SJCRH30 (cell line): ENCODE results near the gene SCRN1.

GRCh38 chr7:28732029-28732626, 226.0 kb downstream of the TRIL start:
- RAMPAGE, long total RNA, result no peak

DNA sequence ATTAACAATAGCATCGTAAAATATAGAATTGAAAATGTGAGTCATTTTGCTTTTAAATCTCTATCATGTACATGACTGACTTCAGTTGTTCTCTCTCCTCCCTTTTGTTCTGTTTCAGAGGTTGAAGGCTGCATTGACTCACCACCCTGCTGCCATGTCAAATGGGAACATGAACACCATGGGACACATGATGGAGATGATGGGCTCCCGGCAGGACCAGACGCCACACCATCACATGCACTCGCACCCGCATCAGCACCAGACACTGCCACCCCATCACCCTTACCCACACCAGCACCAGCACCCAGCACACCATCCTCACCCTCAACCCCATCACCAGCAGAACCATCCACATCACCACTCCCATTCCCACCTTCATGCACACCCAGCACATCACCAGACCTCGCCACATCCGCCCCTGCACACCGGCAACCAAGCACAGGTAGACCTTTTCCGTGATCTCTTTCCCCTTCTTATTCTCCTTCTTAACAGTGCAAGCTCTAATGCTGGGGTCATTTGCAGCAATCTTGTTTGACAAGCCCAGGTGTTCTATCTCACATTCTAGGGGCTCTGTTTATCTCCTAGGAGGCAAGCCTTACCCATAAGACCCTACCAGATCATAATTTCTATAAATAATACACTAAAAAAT, 153.9 kb downstream of the TRIL start:
- RAMPAGE, long total RNA, result no peak

DNA sequence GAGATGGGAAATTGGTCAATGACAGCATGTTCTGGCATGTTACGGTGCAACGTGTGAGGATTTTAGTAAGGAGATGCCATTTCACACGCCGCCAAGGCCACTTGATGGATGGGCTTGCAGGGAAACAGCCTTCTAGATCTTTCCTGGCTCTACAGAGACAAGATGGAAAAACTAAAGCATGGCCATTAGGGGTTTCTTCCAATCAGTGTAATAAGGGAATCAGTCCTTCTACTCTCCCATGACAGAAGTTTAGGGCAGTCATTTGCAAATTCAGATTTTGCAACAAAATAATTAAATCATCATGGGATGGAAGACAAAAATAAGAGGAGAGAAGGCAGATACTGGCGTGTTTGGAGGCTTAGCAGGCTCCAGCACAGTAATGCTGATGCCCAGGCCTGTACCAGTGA, 30.9 kb upstream of the TRIL start:
- RAMPAGE, long total RNA, result no peak

GRCh38 chr7:29193479-29194605, 733 bp upstream of the CHN2 start:
- RAMPAGE, long total RNA, result no peak

DNA sequence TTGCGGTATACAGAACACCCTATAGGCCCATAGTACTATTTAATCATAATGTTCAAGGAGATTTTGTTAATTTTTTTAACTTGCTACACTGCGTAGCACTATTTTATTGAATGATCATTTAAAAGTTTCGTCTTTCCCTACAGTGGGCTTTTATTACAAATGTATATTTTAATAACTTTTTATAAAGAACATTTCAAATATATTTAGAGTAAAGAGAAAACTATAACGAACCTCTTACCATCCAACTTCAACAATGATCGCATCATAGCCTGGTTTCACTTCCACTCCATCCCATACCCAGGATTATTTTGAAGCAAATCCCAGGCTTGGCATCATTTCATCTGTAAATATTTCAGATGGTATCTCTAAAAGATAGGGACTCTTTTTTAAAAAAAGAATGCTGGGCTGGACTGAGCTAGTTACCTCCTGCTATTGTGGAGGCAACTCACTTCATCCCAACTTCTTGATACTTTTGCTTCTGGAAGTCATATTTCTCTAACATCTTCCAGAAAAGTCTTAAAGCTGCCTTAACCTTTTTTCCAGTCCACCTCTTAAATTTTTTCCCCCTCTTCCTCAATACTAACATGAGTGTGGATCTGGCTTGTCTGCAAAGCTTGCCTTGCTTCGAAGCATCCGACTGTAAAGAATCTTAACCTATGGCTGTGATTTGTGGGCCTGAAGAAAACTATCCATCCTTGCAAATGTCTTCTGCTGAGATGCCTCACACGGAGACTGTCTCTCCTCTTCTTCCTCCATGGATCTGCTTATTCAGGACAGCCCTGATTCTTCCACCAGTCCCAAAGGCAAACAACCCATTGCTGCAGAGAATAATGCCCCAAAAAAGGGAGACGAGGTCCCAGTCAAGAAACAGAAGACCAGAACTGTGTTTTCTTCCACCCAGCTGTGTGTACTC, 17.4 kb downstream of the CHN2 start:
- RAMPAGE, long total RNA, result no peak

- RAMPAGE, long total RNA, result no peak
Observed at GRCh38 chr7:29288418-29289128, 94.0 kb downstream of the CHN2 start.

DNA sequence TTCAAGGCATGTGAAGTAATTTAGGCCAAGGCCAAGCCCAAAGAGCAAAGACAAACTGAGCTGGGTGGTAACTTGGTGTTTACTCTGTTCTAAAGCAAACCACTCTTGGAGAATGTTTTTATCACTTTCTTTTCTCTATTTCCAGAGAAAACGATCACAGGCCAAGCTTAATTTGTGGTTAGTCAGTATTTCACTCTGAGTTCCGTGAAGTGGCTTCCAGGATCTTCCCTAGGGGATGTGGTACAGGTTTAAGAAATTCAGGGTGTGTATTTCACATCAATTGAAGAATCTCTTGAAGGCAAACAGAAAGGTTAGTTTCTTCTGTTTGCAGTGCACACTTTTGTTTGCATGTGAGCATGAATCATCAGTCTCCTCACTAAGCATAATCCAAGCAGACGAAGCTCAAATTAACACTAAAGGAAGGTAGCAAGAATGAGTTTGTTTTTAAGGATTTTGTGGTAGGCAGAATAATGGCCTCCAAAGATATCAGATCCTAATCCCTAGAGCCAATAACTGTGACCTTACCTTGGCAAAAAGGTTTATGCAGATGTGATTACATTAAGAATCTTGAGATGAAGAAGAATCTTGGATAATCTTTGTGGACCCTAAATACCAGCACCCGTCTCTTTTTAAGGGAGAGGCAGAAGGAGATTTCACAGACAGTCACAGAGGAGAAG, 113.7 kb upstream of the PRR15 start:
- RAMPAGE, long total RNA, result no peak

- RAMPAGE, long total RNA, result no peak
Observed at GRCh38 chr7:29564460-29565488, 1.1 kb downstream of the PRR15 start.

GRCh38 chr7:29955403-29955900, 34.1 kb downstream of the SCRN1 start:
- RAMPAGE, long total RNA, result no peak

GRCh38 chr7:29988354-29988815, 1.2 kb downstream of the SCRN1 start:
- RAMPAGE, long total RNA, result no peak

GRCh38 chr7:29989583-29990347, at the start of gene SCRN1:
SCRN1 (minus strand) TSS chr7:29989801.
- RAMPAGE, long total RNA, result start-site peak on the minus strand at chr7:29989734-29989806, 1,261 and 233 reads in 2 replicates

DNA sequence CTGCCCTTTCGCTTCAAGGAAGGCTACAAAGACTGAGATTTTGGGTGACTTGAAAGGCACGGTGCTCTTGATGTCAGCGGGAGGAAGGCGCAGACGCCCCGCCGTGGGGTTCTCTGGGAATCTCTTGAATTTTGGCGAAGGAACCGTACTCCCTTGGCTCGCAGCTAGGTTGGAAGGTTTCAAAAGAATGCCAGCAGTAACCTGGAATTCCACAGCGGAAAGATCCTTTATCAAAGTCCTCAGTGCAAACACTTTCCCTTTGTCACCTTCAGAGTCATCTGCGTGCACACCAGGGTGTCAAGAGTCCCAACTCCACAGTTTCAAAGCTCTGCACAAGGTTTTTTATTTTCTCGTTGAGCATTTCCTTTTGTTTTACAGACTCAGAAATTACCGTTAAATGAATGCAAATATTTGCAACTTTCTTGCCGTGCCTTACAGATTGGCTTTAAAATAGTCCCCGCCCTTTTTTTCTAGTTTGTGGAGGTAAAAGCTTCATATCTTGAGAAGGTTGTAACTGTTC, 864 bp downstream of the PLEKHA8 start:
- RAMPAGE, long total RNA, result no peak

GRCh38 chr7:30079186-30080204, 51.3 kb downstream of the PLEKHA8 start:
- RAMPAGE, long total RNA, result no peak

DNA sequence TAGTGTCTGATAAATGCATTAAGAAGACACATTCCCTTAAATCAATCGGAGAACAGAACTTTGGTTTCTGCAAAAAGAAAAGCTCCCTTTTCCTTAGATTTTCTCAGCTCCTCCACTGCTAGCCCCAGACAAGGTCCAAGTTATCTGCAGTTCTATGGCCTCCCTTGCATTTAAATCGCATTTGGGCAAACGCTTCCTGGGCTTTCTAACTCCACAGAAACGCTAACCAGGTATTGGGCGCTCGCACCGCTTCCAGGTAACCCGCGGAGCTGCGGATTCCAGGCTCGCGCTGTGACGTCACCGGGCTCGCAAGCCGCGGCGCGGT, 447 bp upstream of the MTURN start:
- RAMPAGE, long total RNA, result no peak

- RAMPAGE, long total RNA, result no peak
Observed at GRCh38 chr7:30137069-30137528, 2.3 kb downstream of the MTURN start.

- RAMPAGE, long total RNA, result no peak
Observed at GRCh38 chr7:30168891-30169688, 34.3 kb downstream of the MTURN start.

- RAMPAGE, long total RNA, result no peak
Observed at GRCh38 chr7:30284168-30284541, 242 bp upstream of the ZNRF2 start.

GRCh38 chr7:30365575-30366286, 81.3 kb downstream of the ZNRF2 start:
- RAMPAGE, long total RNA, result no peak

DNA sequence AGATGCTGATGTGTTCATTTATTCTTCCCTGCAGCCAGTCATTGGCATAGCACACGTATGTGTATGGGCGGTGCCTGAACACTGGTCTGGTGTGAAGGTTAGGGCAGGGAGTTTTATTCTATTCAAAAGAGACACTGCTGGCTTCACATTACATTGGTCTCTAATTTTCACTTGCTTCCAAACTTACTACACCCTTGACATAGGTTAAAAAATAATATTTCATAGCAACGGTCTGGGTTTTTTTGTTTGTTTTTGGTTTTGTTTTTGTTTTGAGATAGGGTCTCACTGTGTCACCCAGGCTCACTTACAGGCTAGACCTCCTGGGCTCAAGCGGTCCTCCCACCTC, 57.8 kb downstream of the NOD1 start:
- RAMPAGE, long total RNA, result no peak

DNA sequence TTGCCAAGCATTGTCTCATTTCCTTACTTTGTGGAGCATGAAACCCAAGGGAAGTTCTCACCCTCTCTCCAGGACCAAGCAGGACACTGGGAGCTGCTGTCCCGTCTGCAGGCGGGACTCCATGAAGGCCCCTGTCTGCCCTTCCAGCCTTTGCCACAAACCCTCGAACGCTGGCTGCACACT, 654 bp downstream of the NOD1 start:
- RAMPAGE, long total RNA, result no peak